LUHMES (cell line): Measurements from ENCODE around the gene CERS3.

- PRO-cap: no peak
These were observed 74.5 kb downstream of the LYSMD4 start for GRCh38 chr15:99658770-99659113.

DNA sequence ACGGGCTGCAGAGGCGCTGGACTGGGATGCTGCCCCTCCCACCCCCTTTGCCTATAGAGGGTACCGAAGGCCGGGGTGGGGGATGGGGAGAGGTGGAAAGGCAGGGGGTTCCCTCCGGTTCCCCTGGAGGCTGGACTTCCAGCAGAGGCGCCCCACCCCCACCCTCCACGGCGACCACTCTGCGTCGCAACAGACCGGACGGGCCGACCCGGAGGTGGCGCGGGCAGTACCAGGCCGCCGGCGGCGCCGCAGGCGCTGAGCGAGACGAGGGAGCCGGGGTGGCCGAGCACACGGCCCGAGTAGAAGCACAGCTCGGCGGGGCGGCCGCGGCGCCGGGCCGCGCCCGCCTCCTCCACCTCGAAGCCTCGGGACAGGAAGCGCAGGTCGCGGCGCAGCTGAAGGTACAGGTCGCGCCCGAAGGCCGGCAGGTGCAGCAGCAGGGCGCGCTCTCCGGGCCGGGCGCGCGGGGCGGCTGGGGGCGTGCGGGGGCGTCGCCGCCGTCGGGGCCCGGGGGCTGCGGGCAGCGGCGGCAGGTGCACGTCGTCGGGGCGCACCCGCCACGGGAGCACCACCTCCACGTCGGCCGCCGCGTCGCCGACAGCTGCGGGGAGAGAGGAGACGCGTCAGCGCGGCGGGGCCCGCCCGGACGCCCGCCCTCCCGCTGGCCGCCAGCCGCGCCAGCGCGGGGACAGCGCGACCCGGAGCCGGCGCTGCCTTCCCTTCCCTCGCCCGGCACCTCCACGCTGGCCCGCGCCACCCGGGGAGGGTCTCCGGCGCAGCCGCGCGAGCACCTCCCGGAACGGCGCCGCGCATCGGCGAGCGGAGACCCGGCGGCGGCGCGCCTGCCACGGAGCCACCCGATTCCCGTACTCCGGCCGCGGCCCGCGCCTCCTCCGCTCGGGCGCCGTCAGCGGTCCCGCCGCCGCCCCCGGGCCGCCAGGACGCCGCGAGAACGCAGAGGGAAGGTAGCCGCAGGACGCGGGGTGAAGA, 671 bp downstream of the ADAMTS17 start:
- PRO-cap: no peak

DNA sequence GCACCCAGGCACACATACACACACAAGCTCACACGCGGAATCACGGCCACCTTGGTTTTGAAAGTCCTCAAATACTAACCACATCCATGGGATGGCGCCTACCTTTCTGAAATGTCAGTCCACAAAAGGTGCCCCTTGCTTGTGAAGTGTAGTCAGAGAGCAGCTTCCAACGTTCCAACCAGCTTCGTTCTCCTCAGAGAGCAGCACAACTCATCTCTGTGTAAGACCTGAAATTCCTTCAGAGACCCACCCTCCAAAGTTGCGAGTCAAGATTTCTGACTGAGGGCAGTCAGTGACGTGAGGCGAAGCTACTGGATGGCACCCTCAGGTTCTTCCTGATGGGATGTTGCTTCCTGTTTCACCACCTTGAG, at the start of gene CERS3:
CERS3 (minus strand) TSS at position 240 of the 371 bp plus-strand sequence.
- PRO-cap: no peak

DNA sequence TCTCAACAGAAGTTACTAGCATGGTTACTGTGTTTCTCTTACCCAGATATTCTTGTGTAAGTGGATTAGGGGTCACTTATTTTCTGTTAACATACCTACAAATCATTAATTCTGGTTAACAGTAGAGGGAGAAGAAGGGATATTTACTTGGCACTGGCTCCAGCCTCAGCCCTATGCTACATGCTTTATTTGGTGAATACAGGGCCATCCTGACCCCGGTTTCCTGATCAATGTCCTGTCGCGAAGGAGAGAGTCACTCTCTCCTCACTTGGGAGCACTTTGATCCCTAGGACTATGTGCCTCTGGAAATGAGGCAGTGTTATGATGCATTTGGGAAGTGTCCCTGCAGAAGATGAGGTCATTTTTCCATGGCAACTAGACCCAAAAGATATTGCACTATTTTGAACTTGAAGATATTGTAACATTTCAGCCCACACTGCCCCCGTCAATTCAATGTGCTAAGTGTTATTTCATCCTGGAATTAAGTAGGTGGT, 67.9 kb downstream of the LRRK1 start:
- PRO-cap: no peak

GRCh38 chr15:101006882-101007392, 87.8 kb downstream of the LRRK1 start:
- PRO-cap: no peak

- PRO-cap: no peak
These were observed 149.8 kb downstream of the LRRK1 start for GRCh38 chr15:101068688-101069706.

GRCh38 chr15:101192930-101194277, 58.4 kb downstream of the CHSY1 start:
- PRO-cap: no peak

GRCh38 chr15:101244858-101245858, 6.7 kb downstream of the CHSY1 start:
- PRO-cap: no peak

DNA sequence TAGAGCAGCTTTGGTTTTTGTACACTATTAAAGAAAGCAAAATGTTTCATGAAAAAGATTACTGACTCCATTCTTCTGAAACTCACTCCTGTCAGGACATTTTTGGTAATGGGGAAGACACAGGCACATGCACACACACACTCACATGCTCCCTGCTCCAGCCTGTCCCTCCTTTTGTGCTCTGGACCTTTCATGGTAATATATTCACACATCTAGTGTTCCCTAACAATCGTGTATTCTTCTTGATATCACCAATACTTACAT, 2.5 kb downstream of the SELENOS start:
- PRO-cap: no peak

DNA sequence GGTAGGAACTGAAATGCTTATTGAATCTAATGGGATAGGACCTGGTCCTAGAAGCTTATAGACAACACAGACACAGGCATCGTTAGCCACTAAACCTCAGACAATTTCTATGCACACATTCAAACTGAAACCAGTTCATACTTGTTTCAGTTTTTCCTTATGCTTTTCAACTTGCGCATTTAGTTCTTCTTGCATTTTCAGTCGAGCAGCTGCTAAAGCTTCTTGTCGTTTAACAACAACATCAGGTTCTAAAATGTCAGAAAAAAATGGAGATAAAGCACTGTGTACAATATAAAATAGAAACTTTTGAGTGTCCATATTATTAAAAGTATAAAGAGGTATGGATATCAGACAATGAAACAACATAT, 2.2 kb downstream of the SELENOS start:
- PRO-cap: no peak

DNA sequence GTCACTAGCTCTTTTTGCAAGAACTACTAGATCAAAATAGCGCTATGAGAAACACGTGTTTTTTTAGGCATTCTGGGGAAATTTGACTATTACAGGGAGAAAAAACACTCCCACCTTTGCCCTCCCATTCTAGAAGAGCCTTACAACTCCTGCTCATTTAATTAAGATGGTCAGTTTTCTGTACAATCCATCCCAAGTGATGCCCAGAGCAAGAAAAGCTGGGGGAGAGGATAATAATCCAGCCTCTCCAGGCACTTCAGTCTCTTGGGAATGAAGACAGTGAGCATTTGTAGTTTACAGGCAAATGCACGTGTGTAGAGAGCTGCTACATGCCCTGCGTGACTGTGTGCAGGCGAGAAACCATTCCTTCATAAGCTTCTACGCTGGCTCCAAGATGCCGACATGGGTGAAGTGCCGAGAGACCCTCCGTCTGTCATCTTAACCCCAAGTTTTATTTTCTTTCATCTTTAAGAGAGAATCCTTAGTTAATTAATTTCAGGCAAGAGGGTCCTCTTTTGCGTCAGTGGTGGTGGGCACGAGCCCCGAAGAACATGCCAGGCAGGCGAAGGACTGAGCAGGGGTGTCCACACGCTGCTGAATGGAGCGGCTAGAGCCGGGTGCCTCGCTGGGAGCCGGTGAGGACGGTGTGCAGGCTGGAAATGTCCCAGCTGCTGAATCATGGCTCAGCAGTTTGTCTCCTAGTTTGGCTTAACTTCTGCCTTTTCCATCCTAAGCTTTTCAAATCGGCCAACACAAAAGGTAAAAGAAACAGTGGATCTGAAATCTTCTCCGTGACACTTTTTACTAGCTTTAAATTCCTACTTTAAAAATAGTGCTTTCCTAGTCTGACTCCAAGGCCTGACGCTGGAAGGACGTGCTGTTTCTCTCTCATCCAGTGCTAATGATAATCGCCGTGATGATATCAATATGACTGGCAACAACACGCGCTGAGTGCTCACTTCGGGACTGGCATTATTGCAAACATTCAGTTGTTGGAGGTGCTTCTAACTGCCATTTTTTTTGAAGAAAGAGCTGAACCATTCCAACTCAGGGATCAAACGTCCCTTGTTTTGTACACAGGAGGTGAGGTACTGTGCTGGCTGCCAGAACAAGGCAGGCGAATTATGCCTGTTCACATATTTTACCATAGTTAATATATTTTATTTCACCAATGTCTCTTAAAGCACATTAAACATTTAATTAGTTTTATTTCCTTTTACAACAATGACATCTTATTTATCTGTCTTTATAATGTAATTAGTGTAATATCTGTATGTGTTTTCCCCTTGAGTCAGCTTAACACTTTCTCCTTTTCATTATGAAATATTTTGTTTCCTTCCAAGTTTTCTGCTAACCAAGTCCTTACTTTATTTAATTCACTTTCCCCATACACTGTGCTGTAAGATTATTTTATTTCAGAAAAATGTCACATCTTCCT, 19.9 kb downstream of the PCSK6 start:
- PRO-cap: no peak

DNA sequence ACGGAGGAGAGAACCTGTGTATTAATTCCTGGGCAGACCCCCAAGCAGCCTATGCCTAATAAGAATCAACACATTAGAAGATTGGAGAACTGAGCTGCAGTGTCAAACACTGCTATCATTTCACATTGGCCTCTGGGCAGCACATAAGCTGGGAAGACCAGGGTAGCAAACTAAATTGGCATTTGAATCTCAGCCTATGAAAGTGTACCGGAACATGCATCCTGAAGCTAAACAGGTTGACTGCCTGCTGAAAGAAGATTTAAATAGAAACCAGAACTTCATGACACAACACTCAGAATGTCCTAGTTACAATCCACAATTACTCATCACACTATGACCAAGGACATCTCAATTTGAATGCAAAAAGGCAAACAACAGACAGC, 26.3 kb downstream of the TM2D3 start:
- PRO-cap: no peak